ENCODE measurements around the genes TOB2, PMM1, MEI1 and SHISA8.

- PRO-cap: no peak
Observed at GRCh38 chr22:41359886-41360548, 21.7 kb upstream of the TEF start.

- PRO-cap: unidirectional peak, plus-strand start at chr22:41445075; bidirectional peak, plus-strand start at chr22:41445262, minus-strand start at chr22:41445145; bidirectional peak, plus-strand start at chr22:41445627, minus-strand start at chr22:41445515
Observed at GRCh38 chr22:41444827-41445705, 1.5 kb downstream of the TOB2 start.

DNA sequence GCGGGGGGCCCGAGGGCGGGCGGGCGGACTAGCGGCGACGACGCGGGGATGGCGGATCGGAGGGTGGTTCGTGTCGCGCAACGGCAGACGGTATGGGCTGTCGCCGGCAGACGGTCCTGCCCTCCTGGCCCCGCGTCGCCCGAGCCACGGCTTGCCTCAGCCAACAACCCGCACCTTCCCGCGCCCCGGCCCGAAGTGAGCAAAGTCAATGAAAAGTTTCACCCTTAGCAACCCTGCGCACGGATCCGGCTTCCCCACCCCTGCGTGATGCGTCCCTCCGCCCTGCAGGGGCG lies at the start of gene TOB2:
Gene TOB2 (minus strand): TSS at position 201 of the 293 bp plus-strand sequence.
- PRO-cap: bidirectional peak, plus-strand start outside the sequence, minus-strand start at position 197 of the sequence

GRCh38 chr22:41446894-41447092 lies 192 bp upstream of the TOB2 start:
- PRO-cap: bidirectional peak, plus-strand start at chr22:41446980, minus-strand start at chr22:41446797

DNA sequence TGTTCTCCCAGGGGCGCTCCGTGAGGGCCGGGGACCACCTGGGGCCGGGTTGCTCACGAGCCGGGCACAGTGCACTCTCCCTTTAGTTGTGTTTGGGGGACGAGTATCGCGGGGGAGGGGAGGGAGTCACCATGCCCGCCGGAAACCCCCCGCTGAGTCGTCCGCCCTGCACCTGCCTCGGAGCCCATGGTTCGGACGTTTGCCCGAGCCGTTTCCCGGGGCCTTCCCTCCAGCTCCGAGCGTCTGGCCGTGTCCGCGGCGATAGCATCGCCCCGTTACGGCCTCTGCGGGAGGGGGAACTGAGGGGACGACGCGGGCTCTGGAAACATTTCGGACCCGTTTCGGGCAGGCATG lies 469 bp upstream of the TOB2 start:
- PRO-cap: bidirectional peak, plus-strand start at position 155 of the sequence, minus-strand start at position 90 of the sequence

- PRO-cap: unidirectional peak, minus-strand start at chr22:41448368; unidirectional peak, minus-strand start at chr22:41448563
Observed at GRCh38 chr22:41448235-41448978, 1.8 kb upstream of the TOB2 start.

DNA sequence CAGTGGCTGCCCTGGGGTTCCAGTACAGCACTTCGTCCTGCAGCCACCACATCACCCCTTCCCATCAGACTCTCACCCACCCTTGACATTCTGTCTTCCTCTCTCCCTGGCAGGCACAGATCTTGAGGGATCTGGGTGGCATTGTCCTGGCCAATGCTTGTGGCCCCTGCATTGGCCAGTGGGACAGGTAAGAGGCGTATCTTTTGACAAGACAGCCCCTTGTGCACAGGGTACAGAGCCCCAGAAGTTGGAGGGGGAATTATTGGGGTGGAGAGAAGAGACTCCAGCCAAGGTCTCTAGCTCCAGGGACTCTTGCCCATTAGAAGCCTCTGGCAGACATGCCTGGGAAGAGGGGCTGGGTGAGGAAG lies 21.2 kb downstream of the POLR3H start:
- PRO-cap: no peak

DNA sequence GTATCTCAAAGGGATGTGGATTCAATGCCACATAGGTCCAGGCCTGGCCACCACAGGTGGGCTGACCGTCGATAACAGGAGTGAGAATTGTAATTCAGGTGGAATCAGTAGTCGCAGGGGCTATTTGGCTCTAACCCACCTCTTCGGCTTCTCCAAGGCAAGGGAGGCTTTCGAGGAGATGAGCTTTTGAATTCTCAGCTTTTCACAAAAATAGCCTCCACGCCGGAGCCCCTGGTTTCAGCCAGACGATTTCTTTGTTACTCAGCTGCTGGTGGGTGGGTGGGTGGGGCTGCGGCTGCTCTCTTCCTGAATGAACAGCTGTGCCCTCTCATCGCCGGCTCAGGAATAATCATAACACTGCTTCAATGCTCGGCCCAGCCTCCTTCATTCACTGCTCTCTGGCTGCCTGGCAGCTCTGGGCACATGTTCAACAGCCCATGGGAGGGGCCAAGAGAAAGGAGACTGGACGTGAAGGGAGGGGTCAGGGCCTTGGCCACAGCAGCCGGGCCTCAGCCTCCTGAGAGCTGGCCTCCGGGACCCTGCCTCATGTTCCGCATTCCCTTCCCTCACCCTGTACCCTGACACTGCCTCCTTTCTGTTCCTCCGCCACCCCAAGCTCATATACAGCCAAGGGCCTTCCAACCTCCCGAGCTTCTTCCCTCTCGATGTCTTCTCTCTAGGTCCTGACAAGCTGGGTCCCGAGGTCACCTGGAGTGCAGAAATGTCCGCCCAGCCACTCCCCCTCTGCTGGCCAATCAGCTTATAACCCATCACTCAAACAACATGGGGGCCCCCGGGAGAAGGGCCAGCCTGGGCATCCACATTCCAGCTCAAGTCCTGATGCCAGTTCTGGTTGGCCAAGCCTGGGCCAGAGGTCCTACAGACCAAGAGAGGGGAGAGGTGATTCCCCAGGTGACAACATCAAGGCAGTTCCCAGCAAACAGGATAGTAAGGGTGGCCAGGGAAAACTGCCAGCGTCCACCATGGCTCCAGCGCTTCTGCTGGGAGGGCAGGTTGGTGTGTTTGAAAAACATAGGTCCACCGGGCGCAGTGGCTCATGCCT lies 3.3 kb upstream of the CSDC2 start:
- PRO-cap: no peak

GRCh38 chr22:41589668-41590433 lies at the start of gene PMM1:
PMM1 (minus strand) TSS chr22:41589840.
- PRO-cap: bidirectional peak, plus-strand start at chr22:41590233, minus-strand start at chr22:41589839

DNA sequence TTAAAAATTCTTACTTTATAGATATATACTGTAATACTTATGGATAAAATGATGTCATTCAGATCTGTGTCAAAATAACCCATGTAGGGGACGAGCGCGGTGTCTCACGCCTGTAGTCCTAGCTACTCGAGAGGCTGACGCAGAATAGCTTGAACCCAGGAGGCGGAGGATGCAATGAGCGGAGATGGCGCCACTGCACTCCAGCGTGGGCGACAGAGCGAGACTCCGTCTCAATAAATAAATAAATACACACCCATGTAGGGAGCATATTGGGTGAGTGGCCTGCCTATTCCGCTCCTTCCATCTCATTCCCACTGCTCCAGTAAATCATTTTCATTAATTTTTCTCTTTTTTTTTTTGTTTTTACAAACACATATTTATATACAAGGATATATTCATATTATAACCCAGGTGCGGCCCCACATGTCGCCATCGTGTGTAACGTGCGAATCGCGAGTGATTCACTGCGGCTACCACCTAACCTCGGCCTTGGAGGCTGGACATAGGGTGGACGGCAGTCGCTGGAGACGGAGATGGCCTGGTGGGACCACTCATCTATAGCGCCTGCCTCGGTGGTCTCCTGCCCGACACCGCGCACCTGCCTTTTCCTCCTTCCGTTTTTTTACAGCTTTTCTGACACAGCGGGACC lies 6.9 kb downstream of the SNU13 start:
- PRO-cap: no peak

GRCh38 chr22:41699070-41699978 lies at the start of gene MEI1:
MEI1 (plus strand) TSS chr22:41699503.
- PRO-cap: unidirectional peak, minus-strand start at chr22:41699431

- PRO-cap: no peak
Observed at GRCh38 chr22:41782255-41782651, 18.2 kb upstream of the CCDC134 start.

DNA sequence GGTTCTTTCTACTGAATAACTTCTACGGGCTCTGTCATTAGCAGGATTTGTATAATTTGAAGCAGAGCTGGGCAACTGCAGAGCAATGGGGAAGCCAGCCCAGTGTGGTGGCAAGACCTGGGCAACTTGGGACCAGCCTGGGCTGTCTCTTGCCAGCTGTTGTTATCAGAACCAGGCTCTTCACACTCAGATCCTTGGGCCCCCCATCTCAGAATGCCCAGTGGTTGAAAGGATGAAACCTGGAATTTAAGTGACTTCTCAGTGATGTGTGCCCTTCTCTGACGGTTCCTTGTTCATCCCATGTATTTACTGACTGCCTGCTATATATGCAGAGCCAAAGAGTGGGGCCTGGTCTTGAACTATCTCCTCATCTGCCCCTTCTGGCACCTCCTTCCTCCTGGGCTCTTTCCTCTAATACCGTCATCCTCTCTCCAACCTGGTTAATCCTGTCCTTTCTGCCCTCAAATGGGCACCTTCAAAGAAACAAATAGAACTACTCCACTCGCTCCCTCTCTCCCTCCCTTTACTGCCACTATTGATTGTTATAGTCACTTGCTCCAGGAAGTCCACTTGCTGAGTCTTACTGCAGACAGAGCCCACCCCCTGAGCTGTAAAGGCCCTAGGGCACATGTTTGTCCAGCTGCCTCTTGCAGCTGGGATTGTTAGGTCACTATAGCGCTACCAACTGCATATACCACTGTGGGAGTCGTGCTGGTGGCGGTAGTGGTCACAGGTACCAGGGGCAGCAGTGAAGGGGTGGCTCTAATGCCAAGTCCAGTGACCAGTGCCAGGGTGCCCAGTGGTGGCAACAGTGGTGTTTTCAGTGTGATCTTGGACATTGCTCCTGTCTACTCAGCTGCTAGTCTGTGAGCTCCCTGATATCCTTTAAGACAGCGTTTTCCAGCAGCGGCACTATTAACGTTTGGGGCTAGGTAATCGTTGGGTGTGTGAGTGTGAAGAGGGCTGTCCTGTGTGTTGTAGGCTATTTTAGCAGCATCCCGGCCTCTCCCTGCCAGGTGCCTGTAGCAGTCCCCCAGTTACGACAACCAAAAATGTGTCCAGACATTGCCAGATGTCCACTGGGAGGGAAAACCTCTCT lies 4.5 kb upstream of the SREBF2 start:
- PRO-cap: no peak

DNA sequence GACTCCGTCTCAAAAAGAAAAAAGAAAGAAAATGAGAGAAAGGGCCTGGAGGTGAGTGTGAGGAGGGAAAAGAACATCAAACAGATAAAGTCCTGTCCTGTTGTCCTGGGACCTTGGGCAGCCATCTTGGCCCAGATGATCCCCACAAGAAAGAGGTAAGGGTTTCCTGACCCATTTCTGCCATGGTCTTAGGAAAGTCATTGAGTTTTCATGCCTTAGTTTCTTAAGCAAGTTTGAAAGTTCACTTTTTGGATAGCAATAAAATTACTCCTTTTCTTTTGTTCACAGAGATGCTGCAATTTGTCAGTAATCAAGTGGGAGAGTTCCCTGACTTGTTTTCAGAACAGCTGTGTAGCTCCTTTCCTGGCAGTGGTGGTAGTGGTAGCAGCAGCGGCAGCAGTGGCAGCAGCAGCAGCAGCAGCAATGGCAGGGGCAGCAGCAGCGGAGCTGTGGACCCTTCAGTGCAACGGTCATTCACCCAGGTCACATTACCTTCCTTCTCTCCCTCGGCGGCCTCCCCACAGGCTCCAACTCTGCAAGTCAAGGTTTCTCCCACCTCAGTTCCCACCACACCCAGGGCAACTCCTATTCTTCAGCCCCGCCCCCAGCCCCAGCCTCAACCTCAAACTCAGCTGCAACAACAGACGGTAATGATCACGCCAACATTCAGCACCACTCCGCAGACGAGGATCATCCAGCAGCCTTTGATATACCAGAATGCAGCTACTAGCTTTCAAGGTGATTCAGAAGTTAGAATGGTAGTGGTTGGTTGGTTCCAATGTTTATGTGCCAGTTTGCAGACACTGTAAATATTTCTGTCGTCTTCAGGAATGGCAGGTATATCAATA lies 33.9 kb downstream of the SREBF2 start:
- PRO-cap: no peak

GRCh38 chr22:41906849-41908100 lies 7.6 kb downstream of the SHISA8 start:
- PRO-cap: no peak

DNA sequence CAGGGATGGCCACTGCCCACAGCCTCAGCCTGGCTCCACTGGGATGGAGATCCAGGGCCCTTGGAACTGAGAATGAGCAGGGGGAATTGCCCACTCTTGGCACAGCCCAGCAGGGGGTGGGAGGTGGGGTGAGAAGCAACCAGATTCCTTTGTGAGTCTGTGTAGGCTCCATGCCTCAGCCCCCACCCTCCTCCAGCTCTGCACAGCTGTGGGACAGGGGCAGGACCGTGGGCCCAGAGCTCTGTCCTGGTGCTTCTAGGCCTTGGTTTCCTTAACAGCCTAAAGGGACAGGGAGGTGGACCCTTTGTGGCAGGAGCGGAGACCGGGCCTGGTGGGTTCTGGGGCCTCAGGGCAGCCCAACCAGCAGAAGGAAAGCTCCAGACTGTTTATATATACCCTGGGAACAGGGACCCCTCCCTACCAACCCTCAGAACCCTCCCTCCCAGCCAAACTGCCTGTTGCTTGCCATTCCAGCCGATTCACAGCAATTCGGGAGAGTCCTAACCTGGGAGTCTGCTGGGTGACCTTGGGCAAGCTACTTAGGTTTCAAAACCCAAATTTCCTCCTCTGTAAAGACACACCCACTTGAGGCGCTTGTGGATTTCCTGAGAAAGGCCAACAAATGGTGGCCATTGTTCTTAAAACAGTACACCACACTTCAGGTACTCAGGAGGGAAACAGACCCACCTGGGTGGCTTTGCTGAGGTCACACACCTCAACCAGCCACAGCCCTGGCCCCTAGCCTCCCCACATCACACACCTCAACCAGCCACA lies 6.6 kb downstream of the SHISA8 start:
- PRO-cap: no peak

- PRO-cap: bidirectional peak, plus-strand start at chr22:41915165, minus-strand start at chr22:41915053
Observed at GRCh38 chr22:41914151-41915380, at the start of gene SHISA8. SHISA8 (minus strand) TSS chr22:41915074.

- PRO-cap: no peak
Observed at GRCh38 chr22:41931527-41932512, 5.2 kb upstream of the TNFRSF13C start.

DNA sequence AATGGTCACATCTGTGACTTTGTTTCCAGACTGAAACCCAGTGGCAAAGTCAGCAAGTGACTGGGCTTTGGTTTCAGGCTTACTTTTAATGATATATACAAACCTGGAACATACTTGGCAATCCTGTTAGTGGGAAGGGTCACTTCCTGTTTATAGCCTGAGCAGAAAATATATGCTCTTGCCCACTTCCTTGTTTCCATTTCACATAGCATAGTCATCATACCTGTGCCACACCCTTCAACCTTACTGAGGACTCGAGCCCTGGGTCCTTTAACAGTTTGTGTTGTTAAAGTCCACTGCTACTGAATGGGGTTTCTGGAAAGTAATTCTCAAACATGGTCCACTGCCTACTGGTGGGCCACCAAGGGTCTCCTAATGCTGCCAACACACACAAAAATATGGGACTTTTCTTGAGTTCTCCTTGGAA lies 23.9 kb downstream of the WBP2NL start:
- PRO-cap: no peak

DNA sequence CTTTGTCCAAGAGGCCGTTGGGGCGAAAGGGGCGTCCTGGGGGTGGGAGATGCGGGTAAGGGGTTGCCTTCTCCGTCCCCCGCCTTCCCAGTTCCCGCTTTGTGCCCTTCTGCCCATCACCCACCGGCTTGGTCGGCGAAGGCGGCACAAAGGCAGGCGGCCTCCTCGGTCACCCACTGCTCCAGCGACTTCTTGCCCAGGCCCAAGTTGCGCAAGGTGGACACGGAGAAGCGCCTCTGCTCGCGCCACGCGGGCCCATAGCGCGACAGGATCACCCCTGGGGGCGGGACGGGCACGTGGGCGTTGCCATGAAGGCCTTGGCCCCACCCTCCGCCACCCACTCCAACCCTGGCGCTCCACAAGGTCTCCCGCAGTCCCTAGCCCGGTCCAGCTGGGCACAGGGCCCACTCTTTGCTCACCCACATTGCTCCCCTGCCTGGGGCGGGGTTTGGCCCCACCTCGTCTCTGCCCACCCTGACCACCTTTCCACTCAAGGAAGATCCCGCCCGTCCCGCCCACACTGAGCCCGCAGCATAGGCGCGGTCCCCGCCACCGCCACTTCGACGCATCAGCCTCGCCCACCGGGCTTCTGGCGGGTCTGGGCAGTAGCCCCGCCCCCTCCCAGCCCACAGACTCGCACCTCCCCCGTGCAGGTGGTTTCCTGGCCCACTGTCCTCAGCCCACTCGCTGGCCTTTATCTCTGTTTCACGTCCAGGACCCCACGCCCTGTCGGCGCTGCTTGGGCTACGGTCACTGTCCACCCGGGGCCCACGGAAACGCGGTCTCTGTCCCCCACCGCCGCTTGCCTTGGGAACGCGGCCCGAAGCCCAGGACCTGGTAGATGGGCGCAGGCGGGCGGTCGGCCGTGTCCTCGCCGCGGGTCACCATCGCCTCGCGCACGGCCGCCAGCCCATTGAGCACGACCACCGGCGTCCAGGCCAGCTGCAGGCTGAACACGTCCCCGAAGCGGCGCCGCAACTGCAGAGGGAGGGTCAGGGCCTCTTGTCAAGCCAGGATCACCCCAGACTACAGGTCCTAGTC lies 12.3 kb upstream of the CYP2D6 start:
- PRO-cap: no peak

Data from mucosa of descending colon (tissue), 1 donor.